ENCODE measurements around the gene EMP2.

DNA sequence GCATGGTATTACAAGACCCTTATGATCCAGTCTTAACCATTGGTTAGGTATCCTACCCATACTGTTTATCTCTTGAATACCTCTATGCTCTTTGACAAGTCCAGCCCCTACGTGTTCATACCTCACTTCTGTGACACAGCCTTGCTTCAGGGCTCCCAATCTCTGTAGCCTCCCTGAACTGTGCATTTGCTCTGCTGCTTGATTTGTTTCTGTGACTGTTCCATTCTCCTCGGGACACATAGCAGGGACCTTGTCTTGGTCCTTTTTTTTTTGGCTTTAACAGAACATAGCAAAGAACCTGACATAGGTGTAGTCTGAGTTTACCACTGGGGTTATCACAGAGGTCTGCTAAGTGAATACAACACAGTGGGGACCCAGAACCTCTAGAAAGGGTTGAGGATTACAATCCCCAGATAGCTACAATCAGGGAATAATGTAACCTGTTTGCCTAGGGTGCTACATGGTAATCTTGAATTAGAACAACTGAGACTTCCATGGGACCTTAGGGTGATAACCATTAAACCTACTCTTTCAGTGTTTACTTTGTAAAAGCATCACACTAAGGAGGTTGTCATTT lies 16.3 kb downstream of the HAPSTR1 start:
- PRO-cap, 2 experiments: peak in 2 of 2 experiments; most common plus-strand start position 218 of the sequence (in 1)

DNA sequence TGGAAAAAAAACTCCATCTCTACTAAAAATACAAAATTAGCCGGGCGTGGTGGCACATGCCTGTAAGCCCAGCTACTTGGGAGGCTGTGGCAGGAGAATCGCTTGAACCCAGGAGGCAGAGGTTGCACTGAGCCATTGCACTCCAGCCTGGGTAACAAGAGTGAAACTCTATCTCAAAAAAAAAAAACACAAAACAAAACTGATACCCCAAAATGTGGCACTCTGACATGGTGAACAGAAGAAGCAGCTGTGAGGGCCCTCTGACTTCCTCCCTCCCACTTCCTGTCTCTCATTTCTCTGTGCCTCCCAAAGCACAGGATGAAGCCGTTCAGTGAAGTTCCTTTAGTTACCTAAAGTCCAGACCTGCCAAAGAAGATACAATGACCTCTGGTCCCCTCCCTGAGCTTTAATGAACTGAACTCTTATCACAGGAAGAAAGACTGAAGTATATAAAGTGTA lies 93.3 kb upstream of the GRIN2A start:
- PRO-cap, 2 experiments: no peak in any of the 2 experiments

DNA sequence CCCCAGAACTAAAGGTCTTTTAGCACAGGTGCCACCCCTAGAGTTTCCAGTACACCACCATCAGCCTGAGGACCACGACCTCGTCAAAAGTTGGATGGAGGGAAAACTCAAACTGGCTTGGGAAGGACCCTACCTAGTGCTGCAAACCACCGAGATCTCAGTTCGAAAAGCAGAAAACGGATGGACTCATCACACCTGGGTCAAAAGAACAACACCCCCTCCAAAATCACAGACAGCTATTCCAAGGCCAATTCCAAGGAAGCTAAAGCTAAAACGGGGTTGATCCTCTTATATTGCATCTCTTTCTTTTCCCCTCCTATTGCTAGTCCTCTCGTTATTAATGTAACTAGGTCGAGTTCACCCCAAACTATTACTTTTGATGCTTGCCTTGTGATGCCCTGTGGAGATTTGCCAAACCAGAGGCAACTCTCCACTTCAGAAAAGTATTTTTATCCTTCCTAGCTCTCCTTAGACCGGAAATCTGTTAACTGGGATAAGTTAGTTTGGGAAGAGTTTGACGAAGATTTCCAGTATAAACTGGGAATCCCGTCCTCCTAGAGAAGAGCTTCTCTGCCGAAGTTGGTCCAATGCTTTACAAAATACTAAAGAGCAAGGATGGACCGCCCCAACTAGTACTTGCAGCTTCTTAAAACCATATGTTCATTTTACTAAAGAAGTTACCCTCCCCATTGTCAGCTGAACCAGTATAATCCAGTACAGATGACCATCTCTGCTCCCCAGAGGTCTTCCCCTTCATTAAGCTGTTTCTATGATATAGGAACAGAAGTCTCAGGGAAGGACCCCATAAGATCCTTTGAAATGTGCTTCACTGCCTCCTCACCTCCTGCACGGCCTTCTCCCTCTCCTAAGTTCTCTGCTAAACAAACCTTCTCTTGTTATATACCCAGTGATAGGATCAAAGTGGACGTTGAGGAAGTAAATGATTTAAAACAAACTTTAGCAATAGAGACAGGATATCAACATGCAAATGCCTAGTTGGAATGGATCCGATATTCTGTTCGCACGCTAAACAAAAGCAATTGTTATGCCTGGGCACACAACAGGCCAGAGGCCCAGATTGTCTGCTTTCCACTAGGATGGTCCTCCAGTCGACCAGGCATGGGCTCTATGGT lies 87.9 kb downstream of the EMP2 start:
- PRO-cap, 2 experiments: no peak in any of the 2 experiments

DNA sequence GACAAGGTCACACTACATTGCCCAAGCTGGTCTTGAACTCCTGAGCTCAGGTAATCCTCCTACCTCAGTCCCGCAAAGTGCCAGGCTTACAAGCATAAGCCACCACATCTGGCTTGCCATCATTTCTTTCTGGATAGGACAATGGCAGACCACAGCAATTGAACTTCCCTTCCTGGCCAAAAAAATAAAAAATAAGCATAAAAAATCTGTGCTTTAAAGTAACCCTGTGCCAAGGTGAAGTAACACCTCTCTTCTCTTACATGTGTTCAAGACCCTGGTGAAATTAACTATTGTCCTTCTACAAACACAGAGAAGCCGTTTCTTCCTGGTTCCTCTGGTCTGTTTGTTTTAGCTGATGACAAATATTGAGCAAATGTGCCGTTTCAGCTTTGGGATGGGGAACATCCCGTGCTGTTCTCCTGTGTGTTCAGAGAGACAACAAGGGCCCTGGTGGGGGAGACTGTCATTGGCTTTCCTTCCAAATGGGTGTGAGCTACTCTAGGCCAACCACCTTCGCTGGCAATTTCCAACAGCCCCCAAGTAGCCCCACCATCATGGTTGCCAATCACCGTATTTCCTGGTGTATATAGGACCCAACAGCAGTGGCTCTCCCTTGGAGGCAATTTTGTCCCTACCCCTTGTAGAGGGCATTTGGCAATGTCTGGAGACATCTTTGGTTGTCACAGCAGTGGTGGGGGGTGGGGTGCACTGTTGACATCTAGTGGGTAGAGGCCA lies 60.0 kb downstream of the EMP2 start:
- PRO-cap, 2 experiments: no peak in any of the 2 experiments

DNA sequence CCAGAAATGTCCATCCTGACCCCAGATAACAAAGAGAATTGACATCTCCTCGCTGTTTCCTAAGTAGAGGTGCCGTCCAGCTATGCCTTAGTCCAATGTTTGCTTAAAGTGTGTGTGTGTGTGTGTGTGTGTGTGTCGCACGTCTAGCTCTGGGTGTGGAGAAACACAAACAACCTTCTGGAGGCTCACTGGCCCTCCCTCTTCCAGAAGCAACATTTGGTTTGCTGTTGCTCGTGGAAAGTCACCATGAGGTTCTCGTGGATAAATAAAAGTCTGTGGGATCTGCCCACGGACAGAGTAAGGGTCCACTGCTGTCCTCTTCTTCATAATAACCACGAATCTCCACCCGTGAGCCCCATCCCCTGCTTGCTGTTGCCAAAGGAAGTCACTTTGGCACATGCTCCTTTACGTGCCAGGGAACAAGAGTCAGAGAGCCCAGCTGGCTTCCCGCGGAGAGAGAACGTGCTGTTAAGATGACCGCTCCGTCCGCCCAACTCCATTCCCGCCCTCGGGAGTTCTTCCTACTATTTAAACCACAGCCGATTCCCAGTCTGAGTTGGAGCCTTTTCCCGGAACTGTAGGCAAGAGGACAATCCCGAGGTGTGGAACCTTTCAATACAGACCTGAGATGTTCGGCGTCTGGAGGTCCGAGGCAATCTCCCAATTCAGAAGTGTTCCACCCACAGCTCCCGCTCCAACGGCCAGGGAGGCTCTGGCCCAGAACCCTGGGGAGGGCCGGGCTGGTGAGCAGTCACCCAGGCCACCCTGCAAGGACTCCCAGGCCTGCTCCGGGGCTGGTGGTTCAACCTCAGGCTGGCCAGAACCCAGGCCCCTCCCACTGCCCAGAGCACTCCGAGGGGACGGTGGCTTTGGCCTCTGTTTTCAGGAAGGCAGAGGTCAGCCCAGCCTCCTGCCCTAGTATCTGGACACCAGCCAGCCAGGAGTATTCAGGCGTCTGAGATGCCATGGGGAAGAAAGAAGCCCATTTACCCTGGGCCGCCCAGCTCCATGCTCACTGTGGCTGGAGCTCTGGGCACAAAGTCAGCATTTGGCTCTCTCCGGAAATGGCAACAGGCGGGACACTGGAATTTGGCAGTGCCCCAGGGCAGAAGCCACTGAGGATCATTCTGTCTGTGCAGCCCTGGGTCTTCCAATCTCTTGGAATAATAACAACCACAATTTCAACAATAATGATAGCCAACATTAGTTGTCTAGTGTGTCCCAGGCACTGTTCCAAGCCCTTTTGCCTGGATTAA lies 21.6 kb downstream of the EMP2 start:
- PRO-cap, 2 experiments: no peak in any of the 2 experiments

GRCh38 chr16:10578328-10579394 lies 1.7 kb downstream of the EMP2 start:
- PRO-cap, 2 experiments: no peak in any of the 2 experiments

- PRO-cap, 2 experiments: no peak in any of the 2 experiments
These were observed at the start of gene EMP2 for GRCh38 chr16:10580441-10581200. EMP2 (minus strand) TSS chr16:10580598.

GRCh38 chr16:10616138-10616936 lies 35.9 kb upstream of the EMP2 start:
- PRO-cap, 2 experiments: no peak in any of the 2 experiments

GRCh38 chr16:10646705-10647466 lies 47.8 kb downstream of the TEKT5 start:
- PRO-cap, 2 experiments: no peak in any of the 2 experiments

- PRO-cap, 2 experiments: no peak in any of the 2 experiments
These were observed 7.4 kb downstream of the NUBP1 start for GRCh38 chr16:10750981-10751428.

- PRO-cap, 2 experiments: peak in 1 of 2 experiments; most common plus-strand start chr16:10868858 (in 1); most common minus-strand start chr16:10868681 (in 1)
These were observed 8.5 kb upstream of the CIITA start for GRCh38 chr16:10868381-10868928.

DNA sequence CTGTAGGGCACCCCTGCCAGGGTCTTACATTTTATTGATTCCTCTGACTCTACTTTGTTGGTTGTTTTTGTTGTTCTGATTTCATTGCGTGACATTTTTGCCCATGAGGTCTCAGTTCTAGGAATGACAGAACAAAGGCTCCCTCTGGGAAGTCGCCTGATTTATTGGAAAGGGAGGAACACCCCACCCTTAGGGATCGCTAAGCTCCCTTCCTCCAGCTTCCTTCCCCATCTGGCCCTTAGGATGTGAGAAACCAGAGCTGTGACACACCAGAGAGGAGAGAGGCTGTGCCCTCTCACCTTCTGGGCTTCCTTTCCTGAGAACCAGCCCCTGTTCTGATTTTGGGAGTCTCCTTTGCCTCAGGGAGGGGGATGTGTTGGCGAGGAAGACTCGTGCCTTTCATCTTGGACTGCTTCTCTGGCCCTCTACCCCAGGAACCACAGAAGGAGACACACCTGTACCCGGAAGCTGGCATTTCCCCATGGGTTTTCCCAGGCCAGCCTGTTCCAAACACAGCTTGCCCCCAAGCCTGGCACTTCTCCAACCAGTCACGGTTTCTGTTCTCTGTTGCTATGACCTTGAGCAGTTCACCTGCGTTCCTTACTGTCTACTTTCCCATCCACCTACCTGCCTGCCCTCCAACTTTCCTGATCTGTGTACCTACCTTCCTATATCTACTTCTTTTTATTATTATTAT lies 5.5 kb upstream of the CIITA start:
- PRO-cap, 2 experiments: no peak in any of the 2 experiments

DNA sequence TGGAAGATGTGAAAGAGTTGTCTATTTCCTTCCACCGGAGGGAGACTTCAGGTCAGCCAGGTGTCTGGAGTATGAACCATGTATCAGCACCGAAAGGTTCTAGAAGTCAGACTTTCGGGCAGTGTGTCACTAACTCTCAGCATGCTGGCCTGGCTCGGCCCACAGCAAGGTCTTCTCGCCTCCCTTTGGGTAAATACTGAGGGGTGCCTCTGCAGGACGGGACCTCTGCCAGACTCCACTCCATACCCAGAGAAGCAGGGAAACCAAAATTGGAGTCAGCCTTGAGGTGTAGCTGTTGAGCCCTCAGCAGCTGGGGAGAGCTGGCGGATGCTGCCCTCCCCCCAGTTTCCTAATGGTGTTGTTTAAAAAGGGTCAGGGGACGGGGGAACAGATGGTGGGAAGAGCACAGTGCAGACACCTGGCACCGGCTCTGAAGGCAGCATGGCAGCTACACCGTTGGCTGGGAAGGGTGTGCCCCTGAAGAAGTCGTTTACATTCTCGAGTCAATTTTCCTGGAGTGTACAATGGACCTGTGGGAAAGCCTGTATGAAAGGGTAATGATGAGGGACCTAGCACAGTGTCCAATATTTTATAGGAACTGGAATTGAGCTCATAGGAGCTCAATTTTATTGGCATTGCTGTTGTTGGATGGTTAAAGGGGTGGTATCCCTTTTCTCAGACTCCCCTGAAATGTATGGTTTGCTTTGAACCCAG lies 679 bp downstream of the CIITA start:
- PRO-cap, 2 experiments: no peak in any of the 2 experiments

- PRO-cap, 2 experiments: no peak in any of the 2 experiments
These were observed 13.2 kb downstream of the DEXI start for GRCh38 chr16:10928840-10929695.

DNA sequence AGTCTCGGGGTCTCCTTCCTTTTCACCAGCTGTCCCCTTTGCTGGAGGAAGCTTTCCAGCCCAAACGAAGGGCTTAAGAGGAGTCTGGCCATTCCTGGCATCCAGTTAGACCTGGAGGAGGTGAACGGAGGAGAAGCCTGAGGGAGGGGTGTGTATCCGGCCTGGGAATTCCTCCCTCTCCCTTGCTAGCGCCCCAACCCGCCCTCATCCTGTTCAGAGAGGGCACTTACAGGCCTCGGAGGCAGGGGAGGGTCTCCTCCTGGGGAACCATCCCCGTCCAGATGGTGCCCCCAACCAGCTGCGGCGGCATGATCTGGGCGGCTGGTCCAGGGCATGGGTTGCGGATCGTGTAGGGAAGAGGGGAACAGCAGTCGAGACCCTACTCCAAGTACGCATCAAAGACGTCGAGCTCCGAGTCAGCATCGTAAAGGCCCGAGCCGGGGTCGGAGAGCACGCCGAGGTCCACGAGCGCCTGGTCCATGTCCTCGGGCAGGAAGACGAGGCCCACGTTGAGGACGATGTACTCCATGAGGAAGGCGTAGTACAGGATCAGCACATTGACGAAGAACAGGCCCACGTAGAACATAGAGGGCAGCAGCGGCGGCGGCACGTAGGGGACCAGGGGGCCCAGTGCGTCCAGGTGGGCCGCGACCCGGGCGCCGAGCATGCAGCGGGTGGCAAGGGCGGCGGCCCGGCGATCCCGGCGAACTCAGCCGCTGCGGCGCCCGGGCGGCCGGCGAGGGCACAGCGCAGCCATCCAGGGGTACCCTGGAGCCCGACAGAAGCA lies 736 bp downstream of the DEXI start:
- PRO-cap, 2 experiments: no peak in any of the 2 experiments

DNA sequence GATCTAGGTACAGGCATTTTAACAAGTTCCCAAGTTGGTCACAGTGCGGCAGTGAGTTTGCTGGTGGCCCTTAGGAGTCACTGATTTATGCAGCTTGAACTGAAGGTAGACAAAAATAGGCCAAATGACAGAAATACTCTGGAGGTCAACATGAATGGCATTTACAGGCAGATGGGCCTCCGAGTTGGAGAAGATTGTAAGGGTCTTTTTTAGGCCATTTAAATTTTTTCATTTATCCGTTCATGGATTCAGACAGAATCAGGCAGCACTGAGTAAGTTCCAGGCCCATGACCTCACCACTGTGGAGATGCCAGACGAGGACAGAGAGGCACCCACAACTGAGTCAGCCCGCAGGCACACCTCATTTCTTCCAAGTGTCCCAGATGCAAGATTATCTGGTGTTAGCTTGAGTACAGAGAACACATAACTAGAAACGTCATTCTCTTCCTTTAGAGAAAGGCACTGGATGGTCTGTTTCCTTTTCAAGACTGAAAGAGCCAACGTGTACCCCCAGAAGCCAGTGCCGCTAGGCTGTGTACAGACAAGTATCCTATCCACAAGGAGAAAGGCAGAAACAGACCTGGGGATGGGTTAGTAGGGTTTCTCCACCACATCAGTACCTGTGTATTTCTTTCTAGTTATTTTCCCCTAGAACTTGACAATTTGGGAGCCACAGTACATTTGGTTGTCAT lies 16.9 kb downstream of the CLEC16A start:
- PRO-cap, 2 experiments: no peak in any of the 2 experiments

DNA sequence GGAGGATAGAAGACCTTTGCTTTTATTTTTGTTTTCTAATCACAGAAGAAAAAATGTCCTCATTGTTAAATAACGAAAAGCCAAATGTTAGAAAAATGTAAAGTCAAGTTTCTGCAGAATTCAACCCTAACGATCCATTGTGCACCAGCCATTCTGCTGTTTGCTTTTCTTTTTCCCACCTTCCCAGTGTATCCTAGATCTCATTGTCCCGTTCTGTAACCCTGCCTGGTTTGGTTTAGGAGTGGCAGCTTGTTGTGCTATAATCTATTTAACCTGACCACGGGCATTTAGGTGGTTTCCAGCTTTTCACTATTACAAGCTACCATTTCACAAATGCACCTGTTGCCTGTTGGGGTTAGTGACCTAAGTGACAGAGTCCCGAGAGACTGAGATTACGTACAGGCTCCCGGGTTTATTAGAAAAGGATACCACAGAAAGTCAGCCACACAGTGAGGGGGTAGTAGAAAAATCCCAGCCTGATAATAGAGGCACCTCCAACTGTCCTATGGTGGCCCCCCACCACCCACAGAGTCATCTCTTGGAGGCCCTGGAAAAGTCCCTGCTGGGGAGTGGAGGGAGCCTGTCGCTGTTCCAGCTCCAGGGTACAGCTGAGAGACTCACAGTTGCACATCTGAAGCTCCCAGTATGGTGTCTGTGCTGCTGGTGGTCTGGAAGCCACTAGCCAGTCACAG lies 21.1 kb downstream of the CLEC16A start:
- PRO-cap, 2 experiments: no peak in any of the 2 experiments

DNA sequence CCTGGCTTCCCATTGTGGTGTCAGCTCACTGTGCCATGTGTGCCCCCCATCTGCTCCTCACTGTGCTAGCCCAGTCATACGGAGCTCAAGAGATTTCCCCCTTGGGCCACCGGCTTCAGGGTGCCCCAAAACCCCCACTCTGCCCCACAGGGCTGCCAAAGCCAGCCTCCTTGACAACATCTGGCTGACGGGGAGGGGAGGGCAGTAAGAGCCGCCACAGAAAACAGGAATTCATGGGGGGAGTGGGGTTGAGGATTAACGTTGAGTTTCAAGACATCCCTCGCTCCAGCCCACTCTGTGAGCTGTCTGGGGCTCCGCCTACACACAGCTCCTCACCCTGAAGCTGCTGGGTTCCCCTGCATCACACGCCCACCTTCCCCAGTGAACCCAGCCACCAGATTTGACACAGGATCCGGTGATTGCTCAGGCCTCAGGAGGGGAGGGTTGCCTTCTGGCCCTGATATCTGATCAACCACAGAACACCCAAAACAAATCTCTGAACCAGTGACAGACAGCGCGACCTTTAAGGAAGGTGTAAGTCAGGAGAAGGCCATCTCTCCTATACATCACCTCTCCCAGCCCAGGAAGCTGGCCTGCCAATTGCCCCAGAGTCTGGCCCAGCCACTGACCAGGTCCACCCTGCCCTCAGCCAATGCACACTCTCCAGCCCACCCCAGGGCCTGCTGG lies 132.0 kb downstream of the CLEC16A start:
- PRO-cap, 2 experiments: no peak in any of the 2 experiments

- PRO-cap, 2 experiments: no peak in any of the 2 experiments
These were observed 133.7 kb downstream of the CLEC16A start for GRCh38 chr16:11078049-11078463.

DNA sequence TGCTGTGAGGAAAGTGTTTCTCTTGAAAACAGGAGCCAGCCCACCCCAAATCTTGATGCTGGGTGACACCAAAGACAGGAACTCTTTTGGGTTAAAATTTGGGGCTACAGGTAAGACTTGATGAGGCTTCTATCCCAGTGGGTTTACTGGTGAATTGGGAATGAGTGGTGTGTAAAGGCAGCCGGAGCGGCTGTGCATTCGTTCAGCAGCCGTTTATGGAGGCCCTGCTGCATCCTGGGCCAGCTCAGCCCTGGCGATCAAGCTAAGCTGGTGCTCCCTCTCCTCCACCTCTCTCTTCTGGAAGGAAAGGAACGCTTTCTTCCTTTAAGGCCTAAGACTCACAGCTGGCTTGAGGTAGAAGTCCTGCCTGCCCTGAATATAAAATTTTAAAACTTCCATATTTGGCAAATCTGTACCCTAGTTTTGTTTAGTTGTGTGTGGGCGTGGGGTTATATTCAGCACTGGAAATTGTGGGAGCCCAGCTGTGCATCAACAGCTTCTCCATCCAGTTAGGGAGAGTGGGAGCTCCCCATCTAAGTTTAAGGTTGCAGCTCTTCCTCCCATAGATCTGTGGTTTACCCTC lies 138.1 kb downstream of the CLEC16A start:
- PRO-cap, 2 experiments: no peak in any of the 2 experiments